Vagina (tissue), 1 donor: ENCODE measurements around the genes C4A, C4B, ATF6B and PBX2.

GRCh38 chr6:31981614-31982327 lies at the start of gene C4A:
TSS of gene C4A (plus strand) at chr6:31982057.
- PRO-cap = no peak
- RAMPAGE, long total RNA = no peak

- PRO-cap = no peak
- RAMPAGE, long total RNA = no peak
Observed at GRCh38 chr6:31995635-31996543, 14.0 kb downstream of the C4A start.

DNA sequence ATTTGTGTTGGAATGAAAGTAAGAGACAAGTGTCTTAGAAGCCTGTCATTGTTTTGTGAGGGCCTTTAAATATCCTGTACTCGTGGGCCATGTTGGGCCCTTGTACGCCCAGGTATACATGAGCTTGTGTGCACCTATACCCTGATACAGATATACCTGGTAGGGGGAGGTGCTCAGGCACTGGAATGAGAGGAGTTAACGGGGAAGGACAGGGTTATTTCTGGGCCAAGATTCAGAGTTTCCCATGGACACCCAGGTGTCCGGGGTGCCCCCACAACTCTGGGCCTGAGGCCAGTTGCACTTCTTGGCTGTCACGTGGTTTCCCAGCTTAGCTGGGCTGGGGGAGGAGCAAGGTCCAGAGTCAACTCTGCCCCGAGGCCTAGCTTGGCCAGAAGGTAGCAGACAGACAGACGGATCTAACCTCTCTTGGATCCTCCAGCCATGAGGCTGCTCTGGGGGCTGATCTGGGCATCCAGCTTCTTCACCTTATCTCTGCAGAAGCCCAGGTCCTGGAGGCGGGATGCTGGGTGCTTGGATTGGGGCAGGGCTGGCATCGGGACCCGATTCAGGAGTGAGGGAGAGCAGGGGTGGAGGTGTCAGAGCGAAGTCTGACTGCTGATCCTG lies at the start of gene C4B:
TSS of gene C4B (plus strand) at position 391 of the 624 bp plus-strand sequence.
- PRO-cap = no peak
- RAMPAGE, long total RNA = no peak

- PRO-cap = no peak
- RAMPAGE, long total RNA = no peak
Observed at GRCh38 chr6:32064668-32065230, 26.5 kb downstream of the CYP21A2 start.

GRCh38 chr6:32128089-32128705 lies at the start of gene ATF6B:
TSS of gene ATF6B (minus strand) at chr6:32128246.
- PRO-cap = bidirectional peak, plus-strand start at chr6:32128460, minus-strand start at chr6:32128228
- RAMPAGE, long total RNA = start-site peak on the minus strand at chr6:32128216-32128225, 148 reads

DNA sequence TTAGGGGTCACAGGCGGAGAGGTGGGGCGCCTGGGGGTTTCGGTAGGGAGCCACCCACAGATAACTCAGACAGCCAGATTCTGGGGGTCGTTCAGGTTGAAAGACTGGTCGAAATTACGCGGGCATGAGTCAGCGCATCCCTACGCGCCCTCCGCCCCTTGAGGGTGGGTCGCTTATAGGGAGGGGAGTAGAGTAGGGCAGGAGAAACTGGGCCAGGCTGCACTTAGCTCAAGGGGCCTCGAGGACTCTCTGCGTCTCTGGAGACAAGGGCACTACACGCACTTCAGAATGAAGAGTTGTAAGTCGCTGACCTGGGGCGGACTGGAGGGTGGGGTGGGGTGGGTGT lies 629 bp upstream of the PPT2 start:
- PRO-cap = bidirectional peak, plus-strand start at position 222 of the sequence, minus-strand start at position 116 of the sequence
- RAMPAGE, long total RNA = start-site peak on the plus strand centred at position 202 of the sequence, 61 bp wide, 41 reads

DNA sequence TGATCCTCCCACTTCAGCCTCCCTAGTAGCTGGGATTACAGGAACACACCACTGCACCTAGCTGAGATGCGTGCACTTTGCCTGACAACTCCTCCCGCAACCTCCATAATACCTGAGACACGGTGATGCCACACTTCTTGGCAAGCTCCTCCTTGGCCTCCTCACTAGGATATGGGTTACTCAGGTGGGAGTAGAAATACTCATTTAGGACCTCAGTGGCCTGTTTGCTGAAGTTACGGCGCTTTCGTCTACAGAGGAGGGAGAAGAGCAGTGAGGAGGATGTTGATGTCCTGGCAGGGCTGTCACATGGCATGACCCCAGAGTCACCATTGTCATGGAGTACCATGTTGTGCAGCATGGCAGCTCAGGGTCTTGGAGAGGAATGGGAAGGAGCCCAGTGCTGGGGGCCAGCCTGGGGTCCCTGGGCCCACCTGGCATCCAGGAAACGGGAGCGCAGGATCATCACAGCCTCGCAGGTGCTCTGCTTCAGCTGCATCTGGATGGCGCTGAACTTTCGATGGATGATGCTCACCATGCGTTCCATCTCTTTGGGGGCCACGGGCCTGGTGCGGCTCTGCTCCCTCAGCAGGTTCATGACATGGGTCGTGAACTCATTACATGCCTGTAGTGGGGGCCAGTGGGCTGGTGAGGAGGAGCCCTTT lies 2.3 kb downstream of the PBX2 start:
- PRO-cap = no peak
- RAMPAGE, long total RNA = no peak

DNA sequence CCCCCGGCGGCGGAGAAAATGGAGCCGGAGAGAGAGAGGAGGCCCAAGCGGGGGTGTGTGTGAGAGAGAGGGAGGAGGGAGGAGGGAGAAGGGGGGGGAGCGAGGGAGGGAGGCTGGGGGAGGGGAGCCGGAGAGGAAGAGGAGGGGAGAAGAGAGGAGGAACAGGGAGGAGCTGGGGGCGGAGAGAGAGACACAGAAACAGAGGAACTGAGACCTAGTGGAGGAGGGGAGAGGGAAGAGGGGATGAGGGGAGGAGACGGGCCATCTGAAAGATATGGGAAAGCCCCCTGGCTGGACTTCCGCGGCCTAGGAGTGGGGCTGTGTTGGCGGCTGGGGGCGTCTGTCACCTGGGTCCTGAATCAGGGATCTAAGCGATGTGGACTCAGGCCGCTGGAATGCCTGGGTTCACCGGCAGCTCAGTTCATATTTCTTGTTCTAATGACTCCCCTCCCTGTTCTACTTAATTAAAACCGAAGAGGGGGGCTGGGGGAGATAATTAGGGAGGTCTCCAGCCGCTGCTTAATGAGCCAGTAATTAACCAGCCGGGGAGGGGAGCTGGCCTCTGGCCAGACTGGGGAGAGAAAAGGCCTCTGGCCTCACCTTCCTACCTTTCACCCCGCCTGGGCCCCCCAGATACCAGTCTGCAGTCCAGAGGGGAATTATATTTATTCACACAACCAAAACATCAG lies at the start of gene PBX2:
TSS of gene PBX2 (minus strand) at position 84 of the 689 bp plus-strand sequence.
- PRO-cap = bidirectional peak, plus-strand start at position 232 of the sequence, minus-strand start at position 55 of the sequence
- RAMPAGE, long total RNA = no peak

GRCh38 chr6:32665719-32666115 lies 740 bp downstream of the HLA-DQB1 start:
- PRO-cap = no peak
- RAMPAGE, long total RNA = no peak

GRCh38 chr6:32690233-32690644 lies 23.8 kb upstream of the HLA-DQB1 start:
- PRO-cap = no peak
- RAMPAGE, long total RNA = no peak

DNA sequence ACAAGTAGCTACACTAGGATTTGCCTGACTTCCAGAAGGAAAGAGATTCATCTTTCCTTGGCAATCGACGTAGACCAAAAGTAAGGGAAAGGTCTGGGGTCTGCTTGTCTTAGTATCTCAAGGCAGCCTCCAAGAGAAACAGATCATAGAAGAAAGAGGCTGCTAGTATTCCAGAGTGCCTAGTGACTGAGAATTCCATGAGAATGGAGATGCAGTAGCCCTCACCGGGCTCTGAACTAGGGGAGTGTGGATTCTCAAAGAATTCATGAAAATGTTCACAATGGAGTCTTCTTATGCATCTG lies 23.4 kb upstream of the HLA-DQA2 start:
- PRO-cap = no peak
- RAMPAGE, long total RNA = no peak

DNA sequence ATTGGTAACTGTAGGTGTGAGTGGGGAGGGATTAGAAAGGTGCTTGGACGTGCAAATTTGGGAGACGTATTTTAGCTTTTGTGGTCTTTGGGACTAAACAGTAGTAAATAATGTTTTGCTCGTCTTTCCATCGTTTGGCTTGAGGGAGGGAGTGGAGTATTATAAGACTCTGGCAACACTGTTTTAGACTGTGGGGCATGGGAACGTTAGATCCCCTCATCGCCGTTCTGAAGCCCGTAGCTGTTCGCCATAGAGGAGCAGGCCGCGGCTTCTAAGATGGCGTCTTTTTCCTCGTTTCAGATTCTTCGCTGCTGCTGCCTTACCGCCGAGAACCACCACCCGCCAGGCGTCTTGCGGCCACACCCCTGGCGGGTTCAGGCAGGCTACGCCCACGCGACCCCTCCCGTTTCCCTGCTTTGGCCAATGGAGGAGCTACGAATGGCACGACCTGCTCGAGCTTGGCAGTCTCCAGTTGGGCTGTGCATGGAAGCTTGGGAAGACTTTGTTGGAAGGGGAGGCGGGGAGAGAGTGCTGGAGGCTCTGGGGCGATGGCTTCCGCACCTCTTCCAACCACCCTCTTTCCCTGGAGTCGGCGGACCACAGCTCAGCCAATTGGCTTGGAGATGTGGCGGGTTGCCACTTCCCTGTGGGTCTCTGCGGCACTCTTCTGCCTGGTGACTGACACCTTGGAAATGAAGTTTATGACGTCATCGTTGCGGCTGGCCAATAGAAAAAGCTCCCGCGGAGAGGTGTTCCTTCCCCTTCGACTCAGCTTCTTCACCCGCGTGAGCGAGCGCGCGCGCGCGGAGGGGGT lies 3.1 kb downstream of the BRD2 start:
- PRO-cap = bidirectional peak, plus-strand start at position 471 of the sequence, minus-strand start at position 348 of the sequence; bidirectional peak, plus-strand start outside the sequence, minus-strand start at position 779 of the sequence
- RAMPAGE, long total RNA = no peak

DNA sequence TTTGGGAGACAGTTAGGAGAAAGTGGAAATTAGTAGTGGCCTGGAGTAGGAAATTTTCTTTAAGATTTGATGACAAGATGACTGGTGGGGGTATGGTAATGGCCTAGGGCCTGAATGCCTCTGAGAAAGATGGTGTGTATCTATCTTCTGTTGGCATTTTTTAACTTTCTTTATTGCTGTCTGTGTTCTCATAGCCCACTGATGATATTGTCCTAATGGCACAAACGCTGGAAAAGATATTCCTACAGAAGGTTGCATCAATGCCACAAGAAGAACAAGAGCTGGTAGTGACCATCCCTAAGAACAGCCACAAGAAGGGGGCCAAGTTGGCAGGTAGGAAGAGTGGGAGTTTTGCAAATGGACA lies 7.4 kb downstream of the BRD2 start:
- PRO-cap = no peak
- RAMPAGE, long total RNA = no peak

- PRO-cap = no peak
- RAMPAGE, long total RNA = no peak
Observed at GRCh38 chr6:33076321-33076905, 623 bp downstream of the HLA-DPB1 start.

- PRO-cap = no peak
- RAMPAGE, long total RNA = no peak
Observed at GRCh38 chr6:33077671-33078378, 2.0 kb downstream of the HLA-DPB1 start.

GRCh38 chr6:33193881-33194477 lies 1.7 kb upstream of the COL11A2 start:
- PRO-cap = no peak
- RAMPAGE, long total RNA = no peak

DNA sequence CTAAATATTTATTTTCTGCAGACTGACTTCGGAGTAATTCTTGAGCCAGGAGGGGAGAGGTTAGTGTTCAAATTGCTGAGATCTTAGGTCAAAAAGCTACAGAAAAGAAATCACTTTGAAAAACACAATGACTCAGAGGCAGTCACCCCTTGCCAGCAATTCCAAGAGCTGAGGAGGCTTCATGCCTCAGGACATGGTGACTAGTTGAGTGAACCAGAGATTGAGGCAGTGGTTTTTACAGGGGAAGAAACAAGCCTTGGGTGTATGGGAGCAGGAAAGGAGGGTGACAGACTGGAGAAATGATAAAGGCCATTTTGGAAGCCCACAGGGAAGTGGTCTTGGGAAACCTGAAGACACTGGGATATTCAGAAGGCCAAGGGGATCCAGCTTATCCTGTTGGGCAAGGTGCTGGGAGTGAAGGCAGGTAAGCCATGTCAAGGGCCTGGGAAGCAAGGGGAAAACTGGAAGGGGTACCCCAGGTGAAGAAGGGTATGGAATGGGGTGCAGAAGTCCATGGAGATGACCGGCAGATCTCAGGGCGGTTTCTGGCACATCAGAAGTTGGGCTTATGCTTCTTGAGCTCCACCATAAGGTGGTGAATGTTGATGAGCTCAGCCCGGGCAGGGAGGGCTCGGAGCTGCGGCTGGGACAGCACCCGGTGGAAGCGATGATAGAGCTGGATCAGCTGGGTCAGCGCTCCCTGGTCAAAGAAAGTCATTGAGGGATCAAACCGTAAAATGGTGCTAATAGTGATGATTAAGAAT lies 21.2 kb downstream of the VPS52 start:
- PRO-cap = no peak
- RAMPAGE, long total RNA = no peak

- PRO-cap = no peak
- RAMPAGE, long total RNA = no peak
Observed at GRCh38 chr6:33279599-33280022, 2.7 kb downstream of the B3GALT4 start.

DNA sequence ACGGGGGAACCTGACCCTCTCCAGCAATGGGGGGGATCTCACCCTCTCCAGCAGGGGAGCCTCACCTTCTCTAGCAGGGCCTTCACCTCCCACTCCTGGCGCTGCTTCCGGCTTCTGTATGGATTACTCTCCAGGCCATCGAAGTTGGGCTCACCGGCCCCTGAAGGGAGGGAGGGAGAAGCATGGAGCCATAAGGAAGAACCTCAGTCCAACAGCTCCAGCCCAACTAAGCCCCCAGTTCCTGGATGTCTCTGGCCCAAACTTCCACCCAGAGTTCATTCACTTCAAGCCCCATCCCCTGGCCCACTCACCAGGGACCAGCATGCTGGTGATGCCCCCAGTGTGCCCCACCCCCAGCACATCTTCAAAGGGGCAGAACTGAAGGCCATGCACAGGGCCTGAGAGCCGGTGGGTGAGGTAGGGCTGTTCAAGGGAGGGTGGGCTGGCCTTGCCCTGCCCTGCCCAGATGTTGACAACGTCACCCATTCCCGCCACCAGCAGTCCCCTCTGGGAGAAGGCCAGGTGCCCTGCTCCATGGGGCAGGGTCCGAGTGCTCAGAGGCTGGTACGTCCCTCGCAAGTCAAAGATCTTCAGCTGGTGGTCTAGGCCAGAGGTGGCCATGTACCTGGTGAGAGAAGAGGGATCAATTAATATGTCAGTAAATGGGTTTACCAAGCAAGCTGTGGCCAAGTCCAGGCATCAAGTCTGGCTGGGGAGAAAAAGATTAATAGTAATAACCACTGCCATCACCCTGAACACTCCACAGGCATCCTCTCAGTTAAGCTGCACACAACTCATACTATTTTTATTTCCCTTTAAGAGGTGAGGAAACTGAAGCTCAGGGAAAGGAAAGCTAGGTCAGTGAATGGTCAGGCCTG lies 3.7 kb downstream of the B3GALT4 start:
- PRO-cap = no peak
- RAMPAGE, long total RNA = no peak

GRCh38 chr6:33304901-33305988 lies 6.5 kb upstream of the RGL2 start:
- PRO-cap = no peak
- RAMPAGE, long total RNA = no peak